Thyroid gland (tissue), 7 donors: ENCODE measurements around a stretch of chr5.

DNA sequence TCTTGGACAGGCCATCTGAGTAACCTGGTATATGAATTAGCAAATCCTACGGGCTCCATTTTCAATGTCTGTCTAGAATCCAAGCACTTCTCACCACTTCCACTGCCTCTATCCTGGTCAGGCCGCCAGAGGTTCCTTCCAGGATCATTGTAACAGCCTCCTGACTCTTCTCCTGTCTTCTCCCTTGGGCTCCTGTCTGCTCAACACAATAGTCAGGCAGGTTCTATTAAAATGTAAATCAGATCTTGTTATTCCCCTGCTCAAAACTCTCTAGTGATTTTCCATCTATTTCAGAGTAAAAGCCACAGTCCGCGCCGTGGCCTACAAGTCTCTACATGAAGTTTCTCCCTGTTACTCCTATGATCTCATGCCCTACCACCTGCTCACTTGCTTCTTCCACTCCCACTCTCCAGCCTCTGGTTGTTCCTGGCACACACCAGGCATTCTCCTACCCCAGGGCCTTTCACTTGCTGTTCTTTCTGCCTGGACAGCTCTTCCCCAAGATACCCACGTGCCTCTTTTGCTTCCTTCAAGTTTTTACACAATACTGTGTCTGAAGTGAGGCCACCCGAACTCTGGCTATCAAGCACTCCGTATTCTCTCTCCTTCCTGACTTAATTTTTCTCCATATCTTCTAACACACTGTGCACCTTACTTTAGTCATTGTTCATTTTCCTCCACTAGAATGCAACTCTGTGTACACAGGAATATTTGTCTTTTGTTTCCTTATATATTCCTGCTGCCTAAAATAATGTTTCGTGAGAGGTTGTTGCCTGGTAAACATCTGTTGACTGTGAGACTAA is 21.6 kb downstream of the ZNF366 start:
- PRO-cap, 2 experiments = peak in 1 of 2 experiments; most common minus-strand start position 577 of the sequence (in 1)
- RAMPAGE, long total RNA, 5 experiments = no peak in any of the 5 experiments

GRCh38 chr5:72816065-72816296 is 480 bp upstream of the TNPO1 start:
- PRO-cap, 2 experiments = peak in 1 of 2 experiments; most common plus-strand start chr5:72816196 (in 1); most common minus-strand start chr5:72816165 (in 1)
- RAMPAGE, long total RNA, 5 experiments = no peak in any of the 5 experiments

GRCh38 chr5:72848305-72849114 is 32.0 kb downstream of the TNPO1 start:
- PRO-cap, 2 experiments = peak in 2 of 2 experiments; most common plus-strand start chr5:72848910 (in 2); most common minus-strand start chr5:72848837 (in 2)
- RAMPAGE, long total RNA, 5 experiments = no peak in any of the 5 experiments

- PRO-cap, 2 experiments = no peak in any of the 2 experiments
- RAMPAGE, long total RNA, 5 experiments = no peak in any of the 5 experiments
Observed at GRCh38 chr5:73007729-73008630, 52.1 kb downstream of the FCHO2 start.

- PRO-cap, 2 experiments = no peak in any of the 2 experiments
- RAMPAGE, long total RNA, 5 experiments = no peak in any of the 5 experiments
Observed at GRCh38 chr5:73183253-73183898, 10.4 kb downstream of the TMEM174 start.

- PRO-cap, 2 experiments = peak in 1 of 2 experiments; most common minus-strand start chr5:73201977 (in 1)
- RAMPAGE, long total RNA, 5 experiments = start-site peak on the minus strand in 2 of 5 experiments, at chr5:73201956-73202001 at its widest, 8 to 14 reads per replicate
Observed at GRCh38 chr5:73201615-73202062, 28.6 kb downstream of the TMEM174 start.

DNA sequence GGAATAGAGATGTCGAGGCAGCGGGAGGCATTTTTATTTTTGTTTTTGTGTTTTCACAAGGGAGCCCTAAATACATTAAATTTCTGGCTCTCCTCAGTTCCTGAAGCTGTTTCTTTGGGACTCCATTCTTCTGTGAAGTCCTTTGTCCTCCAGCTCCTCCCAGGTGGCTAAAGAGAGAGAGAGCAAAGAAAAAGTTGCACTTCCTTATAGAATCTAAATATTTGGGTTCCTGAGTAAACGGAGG is 73.4 kb downstream of the TMEM174 start:
- PRO-cap, 2 experiments = no peak in any of the 2 experiments
- RAMPAGE, long total RNA, 5 experiments = no peak in any of the 5 experiments

DNA sequence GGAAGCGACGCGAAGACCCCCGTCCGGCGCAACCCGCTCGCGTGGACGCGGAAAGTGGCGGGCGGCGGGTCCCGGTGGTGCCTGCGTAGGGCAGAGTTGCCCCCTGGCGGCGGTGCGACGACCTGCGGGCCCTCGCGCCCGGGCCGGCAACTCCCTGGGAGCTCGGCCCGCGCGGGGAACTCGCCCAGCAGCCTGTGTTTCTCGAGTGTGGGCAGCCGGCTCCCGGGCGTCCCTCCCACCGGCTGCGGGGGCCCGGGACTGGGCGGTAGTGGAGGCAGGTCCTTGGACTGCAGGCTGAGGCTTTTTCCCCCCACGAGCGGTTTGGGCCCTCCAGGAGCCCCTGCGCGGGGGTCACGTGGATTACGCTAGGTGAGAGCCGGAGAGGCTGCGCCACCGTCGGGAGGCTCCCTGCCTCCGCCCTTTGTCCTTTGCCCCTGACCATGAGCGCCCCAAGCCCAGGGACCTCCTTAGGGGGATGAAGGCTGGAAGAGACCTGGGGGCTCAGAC is 2.8 kb upstream of the FOXD1 start:
- PRO-cap, 2 experiments = no peak in any of the 2 experiments
- RAMPAGE, long total RNA, 5 experiments = no peak in any of the 5 experiments

DNA sequence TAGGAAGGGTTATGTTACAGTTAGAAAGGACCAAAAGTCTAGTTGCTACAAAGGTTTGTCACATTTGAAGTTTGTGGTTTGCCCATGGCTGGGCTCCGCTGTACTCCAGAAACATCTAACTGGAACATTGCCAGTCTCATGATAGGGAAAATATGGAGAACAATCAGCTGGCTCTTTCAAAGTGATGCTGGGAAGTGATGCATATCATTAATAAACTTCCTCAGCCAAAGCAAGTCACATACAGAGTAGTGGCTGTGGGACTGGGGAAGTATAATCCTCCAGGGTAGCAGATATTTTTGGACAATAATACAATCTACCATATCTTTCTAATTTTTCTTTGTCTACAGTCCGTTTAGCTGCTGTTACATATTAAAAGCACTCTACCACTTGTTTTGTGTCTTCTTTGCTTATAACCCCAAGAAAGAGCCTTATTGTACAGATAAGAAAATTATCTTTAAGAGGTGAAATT is 8.9 kb downstream of the BTF3 start:
- PRO-cap, 2 experiments = no peak in any of the 2 experiments
- RAMPAGE, long total RNA, 5 experiments = no peak in any of the 5 experiments

DNA sequence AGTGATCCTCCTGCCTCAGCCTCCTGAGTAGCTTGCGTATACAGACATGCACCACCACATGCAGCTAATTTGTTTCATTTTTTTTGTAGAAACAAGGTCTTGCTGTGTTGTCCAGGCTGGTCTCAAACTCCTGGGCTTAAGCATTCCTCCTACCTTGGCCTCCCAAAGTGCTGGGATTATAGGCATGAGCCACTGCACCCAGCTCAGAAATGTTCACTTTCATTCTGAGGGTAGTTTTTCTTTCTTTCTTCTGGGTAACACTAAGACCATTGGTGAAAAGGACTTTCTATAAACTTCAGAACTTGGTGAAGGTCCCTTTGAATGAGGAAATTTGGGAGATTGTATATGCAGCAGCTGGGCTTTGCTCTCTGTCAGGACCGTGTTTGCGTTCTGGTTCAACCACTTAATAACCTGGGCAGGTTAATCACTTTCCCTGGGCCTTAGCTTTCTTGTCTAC is 196.8 kb downstream of the ARHGEF28 start:
- PRO-cap, 2 experiments = peak in 1 of 2 experiments; most common minus-strand start position 379 of the sequence (in 1)
- RAMPAGE, long total RNA, 5 experiments = no peak in any of the 5 experiments

- PRO-cap, 2 experiments = no peak in any of the 2 experiments
- RAMPAGE, long total RNA, 5 experiments = no peak in any of the 5 experiments
Observed at GRCh38 chr5:74143649-74144228, 496.8 kb downstream of the ENC1 start.

DNA sequence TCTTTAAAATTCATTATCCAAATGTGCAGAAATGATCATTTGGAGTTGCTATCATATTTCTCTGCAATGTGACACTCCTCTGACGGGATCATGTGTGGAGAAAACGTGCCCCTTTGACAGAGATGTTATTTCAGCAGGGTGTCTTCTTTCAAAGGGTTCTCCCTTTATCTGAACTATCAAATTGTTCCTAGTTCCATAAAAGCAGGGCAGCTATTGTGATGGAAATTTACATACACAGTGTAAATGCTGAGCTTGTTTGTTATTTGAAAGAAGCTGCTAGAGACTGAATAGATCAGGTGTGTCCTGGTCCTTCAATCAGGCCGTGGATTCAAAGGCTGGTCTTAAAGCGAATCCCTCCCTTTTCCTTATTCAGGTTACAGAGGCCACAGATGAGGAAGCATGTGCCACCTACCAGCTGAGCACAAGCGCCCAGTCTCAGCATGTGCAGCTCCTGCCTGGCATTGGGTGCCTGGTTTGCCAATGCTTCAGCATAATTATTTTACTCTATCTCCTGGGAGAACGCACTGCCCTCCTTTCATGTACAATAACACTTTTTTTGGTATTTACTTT is 433.8 kb downstream of the ENC1 start:
- PRO-cap, 2 experiments = no peak in any of the 2 experiments
- RAMPAGE, long total RNA, 5 experiments = no peak in any of the 5 experiments

GRCh38 chr5:74641321-74641745 is 805 bp upstream of the ENC1 start:
- PRO-cap, 2 experiments = peak in 2 of 2 experiments; most common plus-strand start chr5:74641524 (in 1); most common minus-strand start chr5:74641424 (in 1)
- RAMPAGE, long total RNA, 5 experiments = no peak in any of the 5 experiments

GRCh38 chr5:74931490-74931743 is 65.2 kb upstream of the FAM169A start:
- PRO-cap, 2 experiments = no peak in any of the 2 experiments
- RAMPAGE, long total RNA, 5 experiments = no peak in any of the 5 experiments

DNA sequence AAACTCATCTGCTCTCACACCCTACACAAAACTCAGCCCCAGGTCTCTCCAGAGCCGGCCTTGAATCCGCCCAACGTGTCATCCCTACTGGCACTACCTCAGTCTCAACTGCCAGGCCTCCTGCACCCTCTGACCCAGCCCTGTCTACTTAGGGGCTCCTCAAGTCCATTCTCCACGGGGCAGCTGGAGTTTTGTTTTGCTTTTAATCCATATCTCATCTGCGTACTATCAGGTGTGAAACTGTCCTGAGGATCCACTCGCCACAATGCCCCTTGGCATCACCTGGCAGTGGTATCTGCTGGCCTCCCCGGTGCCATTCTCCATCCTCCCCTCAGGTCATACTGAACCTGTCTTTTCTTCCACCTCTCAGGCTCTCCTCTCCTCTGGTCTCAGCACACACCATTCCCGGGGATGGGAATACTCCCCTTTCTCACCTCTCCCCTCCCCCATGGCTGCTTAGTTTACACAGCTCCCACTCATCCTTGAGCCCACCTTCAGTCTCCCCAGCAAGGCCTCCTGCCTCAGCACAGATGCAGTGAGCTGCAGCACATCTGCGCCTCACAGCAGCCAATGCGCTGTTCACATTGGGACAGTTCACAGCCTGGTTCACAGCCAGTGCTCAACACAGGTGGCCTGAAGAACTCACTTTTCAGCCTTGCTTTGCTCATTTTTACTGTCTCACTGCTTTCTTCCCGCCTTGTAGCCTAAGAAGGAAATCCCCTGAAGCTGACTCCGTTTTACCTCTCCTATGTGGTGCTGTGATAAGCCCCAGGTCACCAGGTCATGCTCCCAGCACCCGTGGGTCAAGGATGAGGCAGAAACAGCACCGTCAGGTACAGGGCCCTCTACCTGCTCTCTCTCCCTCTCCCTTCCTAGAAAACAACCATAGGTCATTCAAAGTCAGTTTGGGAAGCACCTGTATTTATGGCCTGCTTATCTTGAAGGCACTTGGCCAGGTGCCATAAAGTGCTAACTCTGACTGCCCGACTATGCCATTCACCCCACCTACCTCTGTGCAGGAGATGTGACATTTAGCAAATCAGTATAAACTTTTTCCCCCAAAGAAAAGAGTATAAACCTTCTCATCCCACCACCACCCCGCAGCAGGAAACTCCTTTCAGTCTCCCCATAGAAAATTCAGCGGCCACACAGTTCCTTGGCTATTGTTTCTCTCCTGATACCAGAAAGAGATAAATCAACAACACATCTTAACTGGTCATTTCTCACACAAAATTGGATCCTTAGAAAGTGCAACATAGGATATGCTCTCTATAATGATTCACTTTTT is 1.2 kb downstream of the GCNT4 start:
- PRO-cap, 2 experiments = no peak in any of the 2 experiments
- RAMPAGE, long total RNA, 5 experiments = no peak in any of the 5 experiments

- PRO-cap, 2 experiments = no peak in any of the 2 experiments
- RAMPAGE, long total RNA, 5 experiments = no peak in any of the 5 experiments
Observed at GRCh38 chr5:75053627-75053701, 1.1 kb upstream of the GCNT4 start.

- PRO-cap, 2 experiments = no peak in any of the 2 experiments
- RAMPAGE, long total RNA, 5 experiments = no peak in any of the 5 experiments
Observed at GRCh38 chr5:75338622-75339328, 1.8 kb downstream of the HMGCR start.

DNA sequence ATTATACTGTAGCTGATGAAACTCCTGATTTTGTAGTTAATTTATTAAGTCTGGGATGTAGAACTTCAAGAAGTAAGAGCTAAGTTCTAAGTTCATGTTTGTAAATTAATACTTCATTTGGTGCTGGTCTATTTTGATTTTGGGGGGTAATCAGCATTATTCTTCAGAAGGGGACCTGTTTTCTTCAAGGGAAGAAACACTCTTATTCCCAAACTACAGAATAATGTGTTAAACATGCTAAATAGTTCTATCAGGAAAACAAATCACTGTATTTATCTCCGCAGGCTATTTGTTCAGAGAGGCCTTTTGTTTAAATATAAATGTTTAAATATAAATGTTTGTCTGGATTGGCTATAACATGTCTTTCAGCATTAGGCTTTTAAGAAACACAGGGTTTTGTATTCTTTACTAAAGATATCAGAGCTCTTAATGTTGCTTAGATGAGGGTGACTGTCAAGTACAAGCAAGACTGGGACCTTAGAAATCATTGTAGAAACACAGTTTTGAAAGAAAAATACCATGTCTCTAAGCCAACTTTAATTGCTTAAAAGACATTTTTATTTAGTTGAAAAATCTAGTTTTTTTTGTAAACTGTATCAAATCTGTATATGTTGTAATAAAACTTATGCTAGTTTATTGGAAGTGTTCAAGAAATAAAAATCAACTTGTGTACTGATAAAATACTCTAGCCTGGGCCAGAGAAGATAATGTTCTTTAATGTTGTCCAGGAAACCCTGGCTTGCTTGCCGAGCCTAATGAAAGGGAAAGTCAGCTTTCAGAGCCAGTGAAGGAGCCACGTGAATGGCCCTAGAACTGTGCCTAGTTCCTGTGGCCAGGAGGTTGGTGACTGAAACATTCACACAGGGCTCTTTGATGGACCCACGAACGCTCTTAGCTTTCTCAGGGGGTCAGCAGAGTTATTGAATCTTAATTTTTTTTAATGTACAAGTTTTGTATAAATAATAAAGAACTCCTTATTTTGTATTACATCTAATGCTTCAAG is 24.0 kb downstream of the HMGCR start:
- PRO-cap, 2 experiments = no peak in any of the 2 experiments
- RAMPAGE, long total RNA, 5 experiments = no peak in any of the 5 experiments

- PRO-cap, 2 experiments = peak in 1 of 2 experiments; most common plus-strand start chr5:75559134 (in 1)
- RAMPAGE, long total RNA, 5 experiments = no peak in any of the 5 experiments
Observed at GRCh38 chr5:75558727-75559408, 47.4 kb upstream of the CERT1 start.

- PRO-cap, 2 experiments = peak in 1 of 2 experiments; most common minus-strand start chr5:75581320 (in 1)
- RAMPAGE, long total RNA, 5 experiments = no peak in any of the 5 experiments
Observed at GRCh38 chr5:75581031-75581579, 30.1 kb upstream of the ANKDD1B start.